Pericardium fibroblast (primary cell): ENCODE data around the genes CA5B, SYAP1 and TXLNG.

DNA sequence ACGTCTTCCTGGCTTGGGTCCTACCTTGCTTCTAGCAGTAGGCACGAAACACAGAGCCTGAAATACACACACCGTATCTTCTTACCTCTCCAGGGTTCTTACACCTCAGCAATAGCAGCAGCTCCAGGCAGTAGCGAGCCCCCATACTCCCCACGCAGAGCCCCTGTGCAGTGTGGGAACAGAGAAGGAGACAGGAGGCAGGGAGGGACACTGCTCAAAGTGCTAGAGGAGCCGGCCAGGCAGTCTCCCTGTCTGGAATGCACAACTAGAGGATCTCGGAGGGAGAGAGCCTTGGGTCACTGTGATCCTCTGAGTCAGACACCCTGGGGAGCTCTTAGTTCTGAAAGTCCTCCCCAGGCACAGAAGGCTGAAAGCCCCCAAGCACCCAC lies 15.9 kb downstream of the AMELX start:
- RAMPAGE, long total RNA = no peak

DNA sequence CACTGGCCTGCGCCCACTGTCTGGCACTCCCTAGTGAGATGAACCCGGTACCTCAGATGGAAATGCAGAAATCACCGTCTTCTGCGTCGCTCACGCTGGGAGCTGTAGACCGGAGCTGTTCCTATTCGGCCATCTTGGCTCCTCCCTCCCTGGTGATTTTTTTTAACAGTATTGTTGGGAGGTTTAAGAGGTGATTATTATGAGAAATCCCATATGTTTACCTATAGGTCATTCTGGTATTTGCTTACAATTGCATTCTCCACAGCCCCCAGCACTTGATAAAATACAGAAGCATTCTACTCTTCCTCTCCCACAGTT lies 183.1 kb downstream of the MSL3 start:
- RAMPAGE, long total RNA = no peak

- RAMPAGE, long total RNA = no peak
Observed at GRCh38 chrX:12494809-12495150, 296.4 kb upstream of the PRPS2 start.

DNA sequence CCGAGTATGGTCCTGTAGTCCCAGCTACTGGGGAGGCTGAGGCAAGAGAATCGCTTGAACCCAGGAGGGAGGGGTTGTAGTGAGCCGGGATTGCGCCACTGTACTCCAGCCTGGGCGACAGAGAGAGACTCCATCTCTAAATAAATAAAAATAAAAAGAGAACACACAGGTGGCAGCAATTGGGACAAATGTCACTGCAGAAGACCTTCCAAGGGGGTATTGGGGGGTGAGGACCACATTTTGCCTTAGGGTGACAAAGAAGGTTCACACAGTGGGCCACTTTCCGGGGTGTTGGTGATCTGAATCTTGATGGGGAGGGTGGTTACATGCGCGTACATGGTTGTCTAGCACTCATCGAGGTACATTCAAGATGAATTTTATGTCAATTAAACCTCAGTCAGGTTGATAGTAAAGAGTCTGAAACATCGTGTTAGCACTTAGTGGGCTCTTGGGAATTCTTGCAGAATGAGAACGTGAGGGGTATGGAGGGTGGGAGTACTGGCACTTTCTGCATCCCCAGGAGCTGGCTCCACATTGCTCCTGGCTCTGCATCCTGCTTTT lies 20.5 kb upstream of the TMSB4X start:
- RAMPAGE, long total RNA = no peak

DNA sequence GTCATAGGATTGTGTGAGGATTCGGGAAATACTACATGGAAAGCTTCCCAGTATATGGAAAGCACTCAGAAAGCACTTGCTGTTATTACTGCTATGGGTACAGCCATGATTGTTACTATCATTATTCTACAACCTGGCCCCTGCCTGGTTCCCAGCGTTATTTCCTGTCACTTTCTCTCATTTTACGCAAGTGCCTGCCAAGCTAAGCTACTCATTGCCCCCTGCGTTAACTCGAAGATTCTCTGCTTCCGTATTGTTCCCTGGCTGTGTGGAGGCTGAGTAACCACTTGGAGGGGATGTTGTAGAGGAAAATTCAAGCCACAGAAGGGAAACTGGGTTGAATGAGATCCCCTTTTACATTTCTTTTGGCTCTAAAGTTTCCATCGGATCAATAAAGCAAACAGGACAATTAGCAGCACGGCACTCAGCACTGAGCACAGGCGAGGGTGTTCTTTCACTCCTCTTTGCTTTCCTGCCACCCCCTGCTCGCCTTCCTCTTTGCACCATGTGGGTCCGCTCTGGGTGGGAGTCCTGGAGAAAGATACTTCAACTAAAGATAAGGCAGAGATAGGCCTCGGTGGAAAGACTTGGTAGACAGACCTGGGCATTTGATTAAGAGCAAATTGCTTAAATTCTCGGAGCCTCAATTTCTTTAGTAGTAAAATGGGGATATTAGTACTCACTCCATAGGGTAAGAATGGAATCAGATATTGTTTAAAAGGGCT lies 4.2 kb upstream of the TMSB4X start:
- RAMPAGE, long total RNA = no peak

GRCh38 chrX:12981955-12982376 lies 7.1 kb downstream of the TMSB4X start:
- RAMPAGE, long total RNA = no peak

GRCh38 chrX:13029752-13030899 lies 14.3 kb downstream of the FAM9C start:
- RAMPAGE, long total RNA = no peak

- RAMPAGE, long total RNA = start-site peak on the minus strand at chrX:13379349-13379391, 512 and 610 reads in 2 replicates
Observed at GRCh38 chrX:13379096-13379784, 59.4 kb upstream of the ATXN3L start.

DNA sequence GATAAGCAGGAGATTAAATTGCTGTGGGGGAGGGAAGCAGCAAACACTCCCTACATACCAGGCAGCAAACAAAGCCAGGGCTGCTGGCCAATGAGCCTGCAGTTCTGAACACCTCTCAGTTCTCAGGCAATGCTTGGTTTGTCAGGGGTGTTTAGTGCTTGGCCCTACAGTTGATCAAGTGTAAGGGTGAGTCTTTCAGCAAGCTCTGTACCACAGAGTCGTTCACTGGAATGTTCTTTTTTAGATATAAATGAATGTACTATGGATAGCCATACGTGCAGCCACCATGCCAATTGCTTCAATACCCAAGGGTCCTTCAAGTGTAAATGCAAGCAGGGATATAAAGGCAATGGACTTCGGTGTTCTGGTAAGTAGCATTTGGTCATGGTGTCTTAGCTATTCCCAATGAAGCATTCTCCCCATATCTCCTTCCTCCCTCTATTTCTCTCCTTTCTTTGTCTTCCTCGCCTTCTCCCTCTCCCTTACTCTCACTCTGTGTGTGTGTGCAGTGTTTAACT lies 38.7 kb downstream of the EGFL6 start:
- RAMPAGE, long total RNA = no peak

GRCh38 chrX:13766623-13767374 lies 32.3 kb downstream of the OFD1 start:
- RAMPAGE, long total RNA = no peak

- RAMPAGE, long total RNA = no peak
Observed at GRCh38 chrX:13837217-13837571, 20.3 kb upstream of the GPM6B start.

- RAMPAGE, long total RNA = no peak
Observed at GRCh38 chrX:14026091-14026663, 3.5 kb downstream of the GEMIN8 start.

GRCh38 chrX:14028407-14029124 lies 1.1 kb downstream of the GEMIN8 start:
- RAMPAGE, long total RNA = no peak

DNA sequence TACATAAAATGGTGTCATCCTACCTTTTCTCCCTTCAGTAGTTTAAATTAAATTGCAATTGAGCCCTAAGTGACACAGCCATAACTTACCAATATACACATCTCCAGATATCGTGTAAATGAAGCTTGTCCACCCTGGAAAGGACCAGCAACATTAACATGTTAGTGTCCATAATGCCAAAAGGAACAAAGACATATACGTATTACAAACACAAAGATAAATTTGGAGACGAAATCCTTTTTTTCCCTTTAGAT lies 23.1 kb upstream of the VEGFD start:
- RAMPAGE, long total RNA = no peak

- RAMPAGE, long total RNA = no peak
Observed at GRCh38 chrX:15737759-15738403, at the start of gene CA5B. CA5B (plus strand) TSS chrX:15738270.

DNA sequence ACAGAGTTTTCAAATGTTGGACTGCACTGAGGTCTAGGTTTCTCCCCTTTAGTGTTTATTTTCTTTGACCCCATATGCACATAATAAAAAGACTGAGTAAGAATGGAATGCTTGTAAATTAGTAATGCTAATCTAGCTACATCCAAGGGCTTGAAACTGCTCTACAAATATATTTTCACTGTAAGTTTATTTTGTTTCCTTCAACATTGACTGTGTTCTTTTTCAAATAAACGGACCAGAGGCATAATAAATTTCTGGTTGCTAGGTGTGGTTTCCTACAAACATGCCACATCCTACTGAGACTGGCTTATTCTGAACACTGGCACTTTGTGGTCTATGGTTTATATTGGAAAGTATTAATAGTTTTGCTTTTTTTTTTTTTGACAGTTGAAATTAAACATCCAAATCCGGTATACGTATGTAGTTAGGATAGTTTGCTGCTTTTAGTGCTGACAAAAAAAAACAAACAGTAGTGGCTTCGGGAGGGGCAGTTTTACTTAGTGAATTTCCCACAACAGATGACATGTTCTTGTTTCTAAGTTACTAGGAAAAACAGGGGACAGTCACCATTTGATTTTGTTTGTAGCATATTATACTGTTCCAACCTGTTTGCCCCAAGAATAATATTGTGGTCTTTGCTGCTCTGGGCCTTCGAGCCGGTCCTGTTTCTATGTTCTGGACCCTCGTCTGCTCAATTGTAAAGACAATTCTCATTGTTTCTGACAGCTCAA lies 13.3 kb downstream of the CA5B start:
- RAMPAGE, long total RNA = no peak

- RAMPAGE, long total RNA = no peak
Observed at GRCh38 chrX:15799654-15800086, 9.4 kb downstream of the ZRSR2 start.

- RAMPAGE, long total RNA = start-site peak on the plus strand at chrX:16719622-16719671, 837 and 1,361 reads in 2 replicates
Observed at GRCh38 chrX:16719048-16720435, at the start of gene SYAP1. SYAP1 (plus strand) TSS chrX:16719612.

DNA sequence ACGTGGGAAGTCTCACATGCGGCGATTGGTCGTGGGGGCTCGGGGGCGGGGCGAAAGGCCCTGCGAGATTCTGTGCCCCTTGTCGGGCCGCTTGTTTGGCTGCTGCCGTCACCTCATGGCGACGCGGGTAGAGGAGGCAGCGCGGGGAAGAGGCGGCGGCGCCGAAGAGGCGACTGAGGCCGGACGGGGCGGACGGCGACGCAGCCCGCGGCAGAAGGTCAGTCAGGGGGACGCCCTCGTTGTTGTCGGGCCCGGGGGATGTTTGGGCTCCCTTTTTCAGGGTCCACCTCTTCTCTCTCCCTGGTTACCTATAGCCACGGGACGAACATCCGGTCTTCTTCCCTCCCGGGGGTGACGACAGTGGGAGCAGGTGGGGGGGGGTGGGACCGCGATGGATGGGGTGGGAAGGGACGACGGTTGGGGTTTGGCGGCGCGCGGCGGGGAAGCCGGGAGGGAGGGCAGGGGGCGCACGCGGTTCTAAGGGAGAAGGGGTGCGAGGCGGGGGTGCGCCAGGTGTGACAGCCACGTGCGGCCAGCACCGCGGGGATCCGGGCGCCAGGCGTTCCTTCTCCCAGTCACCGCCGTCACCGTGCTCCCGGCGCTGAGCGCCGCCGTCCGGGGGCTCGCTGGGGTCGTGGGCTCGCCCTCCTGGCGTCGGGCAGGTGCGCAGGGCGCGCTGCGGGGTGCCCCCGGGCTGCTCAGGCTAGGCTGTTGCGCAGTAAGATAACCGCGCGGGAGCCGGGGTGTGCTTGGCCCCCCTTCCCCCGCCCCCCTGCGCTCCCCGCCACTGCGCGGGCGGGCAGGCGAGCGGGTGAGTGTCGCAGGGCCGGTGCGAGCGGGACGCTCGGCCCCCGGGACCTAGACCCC lies at the start of gene TXLNG:
TXLNG (plus strand) TSS at position 94 of the 867 bp plus-strand sequence.
- RAMPAGE, long total RNA = start-site peak on the plus strand centred at position 91 of the sequence, 41 bp wide, 107 and 43 reads in 2 replicates

DNA sequence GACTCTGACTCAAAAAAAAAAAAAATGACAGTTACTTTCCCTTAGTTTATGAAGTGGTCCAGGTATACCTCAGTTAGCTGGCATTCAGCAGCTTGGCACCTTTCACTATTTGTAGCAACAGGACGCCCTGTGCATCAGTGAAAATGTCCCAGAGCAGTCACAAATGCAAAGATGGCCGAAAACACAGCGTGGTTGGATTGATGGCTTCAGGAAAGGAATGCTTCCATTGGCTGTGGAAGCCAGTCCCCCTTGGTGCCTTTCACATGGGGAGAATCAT lies 36.0 kb downstream of the TXLNG start:
- RAMPAGE, long total RNA = no peak